ENCODE measurements around the gene ZNF70.

GRCh38 chr22:21949152-21949765 is 3.4 kb downstream of the PPM1F start:
- CAGE, long polyA plus RNA: no peak
- RRBS: no CpG with 5 or more reads among the region's 10 CpGs

GRCh38 chr22:21974104-21974940 is 8.3 kb downstream of the TOP3B start:
- CAGE, long polyA plus RNA: no peak
- RRBS: no CpG with 5 or more reads among the region's 20 CpGs

DNA sequence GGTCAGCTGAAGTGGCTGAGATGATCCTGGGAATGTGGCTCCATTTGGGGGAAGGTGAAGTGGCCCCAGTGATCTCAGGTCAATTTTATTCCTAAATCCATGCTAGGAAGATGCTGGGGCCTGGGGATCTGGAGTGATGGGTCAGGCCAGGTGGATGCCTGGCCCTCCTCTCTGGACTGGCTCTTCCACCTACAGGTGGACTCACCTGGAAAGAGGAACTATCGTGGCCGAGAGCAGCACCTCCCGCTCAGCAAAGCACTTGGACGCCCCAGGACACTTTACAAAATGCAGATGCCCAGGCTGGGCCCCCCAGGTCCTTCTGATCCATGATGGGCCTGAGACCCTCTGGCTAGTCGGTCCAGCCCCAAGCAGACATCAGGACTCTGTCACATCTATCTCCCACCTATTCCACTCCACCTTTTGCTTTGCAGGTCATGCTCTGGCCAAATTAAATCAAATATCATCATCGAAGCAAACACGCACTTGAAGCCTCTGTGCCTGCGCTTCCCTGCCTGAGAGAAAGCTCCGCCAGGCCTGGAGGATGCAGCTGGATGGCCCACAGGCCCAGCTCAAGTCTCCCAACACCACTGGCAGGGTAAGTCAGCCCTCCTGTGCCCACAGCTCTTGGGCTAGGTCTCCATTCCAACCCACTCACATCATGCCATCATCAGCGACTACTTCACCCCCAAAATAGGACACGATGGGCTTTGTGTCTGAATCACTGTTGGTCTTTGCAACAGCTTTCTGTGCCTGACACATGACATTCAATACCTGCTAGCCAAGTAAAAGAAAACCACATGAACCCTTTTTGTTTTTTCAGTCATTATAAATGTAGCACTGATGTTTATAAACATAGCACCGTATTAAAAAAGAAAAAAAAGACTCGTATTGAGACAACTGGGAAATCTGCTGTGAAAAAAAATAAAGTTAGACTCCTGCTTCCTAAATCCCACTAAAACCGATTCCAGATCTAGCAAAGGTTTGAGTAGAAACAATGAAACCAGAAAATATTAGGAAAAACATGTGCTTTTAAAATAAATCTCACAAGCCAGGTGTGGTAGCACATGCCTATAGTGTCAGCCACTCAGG is 6.3 kb downstream of the TOP3B start:
- CAGE, long polyA plus RNA: no peak
- RRBS: no CpG with 5 or more reads among the region's 14 CpGs

GRCh38 chr22:22123536-22123817 is 121.1 kb upstream of the VPREB1 start:
- CAGE, long polyA plus RNA: no peak
- RRBS: no CpG with 5 or more reads among the region's 10 CpGs

DNA sequence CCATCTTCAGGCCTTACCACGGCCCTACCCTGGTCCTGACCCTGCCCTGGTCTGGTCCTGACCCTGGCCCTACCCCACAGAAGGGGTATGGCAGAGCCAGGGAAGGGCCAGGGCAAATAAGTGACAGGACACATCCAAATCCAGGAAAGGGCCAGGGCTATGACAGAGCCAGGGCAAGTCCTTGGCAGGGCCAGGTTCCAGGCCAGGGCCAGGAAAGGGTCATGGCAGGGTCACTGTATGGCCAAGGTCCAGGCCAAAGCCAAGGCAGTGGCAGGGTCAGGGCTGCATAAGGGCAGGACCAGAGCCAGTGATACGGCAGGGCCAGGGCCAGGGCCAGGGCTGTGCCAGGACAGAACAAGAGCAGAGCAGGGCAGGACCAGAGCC is 46.4 kb downstream of the VPREB1 start:
- CAGE, long polyA plus RNA: no peak
- RRBS: no CpG with 5 or more reads among the region's 2 CpGs

- CAGE, long polyA plus RNA: no peak
- RRBS: no CpG with 5 or more reads among the region's 1 CpG
These were observed 98.4 kb downstream of the VPREB1 start for GRCh38 chr22:22343055-22343342.

DNA sequence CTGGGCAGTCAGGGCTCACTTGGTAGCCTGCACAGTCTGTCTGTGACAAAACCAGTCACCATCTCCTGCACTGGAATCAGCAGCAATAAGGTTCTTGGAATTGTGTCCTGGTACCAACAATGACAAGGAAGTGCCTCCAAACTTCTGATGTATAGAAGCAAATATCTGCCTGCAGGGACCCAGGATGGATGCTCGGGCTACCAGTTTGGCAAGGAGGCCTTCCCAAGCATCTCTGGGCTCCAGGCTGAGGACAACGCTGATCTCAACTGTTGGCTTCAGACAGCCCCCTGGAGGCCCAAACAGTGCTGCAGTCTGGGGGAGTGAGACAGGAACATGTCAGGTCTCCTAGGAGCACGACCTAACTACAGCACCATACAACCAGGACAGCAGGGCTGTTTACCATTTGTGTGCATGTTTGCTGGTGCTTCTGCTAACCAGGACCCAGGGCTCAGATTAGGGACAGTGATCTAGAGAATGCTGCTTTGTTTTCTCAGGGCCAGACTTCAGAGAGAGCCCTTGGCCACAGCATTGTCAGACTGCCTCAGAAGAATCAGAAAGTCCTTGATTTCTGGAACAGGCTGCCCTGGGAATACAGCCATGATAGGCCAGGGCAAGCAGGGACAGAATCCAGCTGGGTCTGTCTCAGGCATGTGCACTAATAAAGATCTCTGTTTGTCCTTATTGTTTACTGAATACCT is 126.4 kb downstream of the VPREB1 start:
- CAGE, long polyA plus RNA: no peak
- RRBS: no CpG with 5 or more reads among the region's 3 CpGs

GRCh38 chr22:22546458-22547578 is 12.2 kb downstream of the PRAME start:
- CAGE, long polyA plus RNA: no peak
- RRBS: no CpG with 5 or more reads among the region's 9 CpGs

DNA sequence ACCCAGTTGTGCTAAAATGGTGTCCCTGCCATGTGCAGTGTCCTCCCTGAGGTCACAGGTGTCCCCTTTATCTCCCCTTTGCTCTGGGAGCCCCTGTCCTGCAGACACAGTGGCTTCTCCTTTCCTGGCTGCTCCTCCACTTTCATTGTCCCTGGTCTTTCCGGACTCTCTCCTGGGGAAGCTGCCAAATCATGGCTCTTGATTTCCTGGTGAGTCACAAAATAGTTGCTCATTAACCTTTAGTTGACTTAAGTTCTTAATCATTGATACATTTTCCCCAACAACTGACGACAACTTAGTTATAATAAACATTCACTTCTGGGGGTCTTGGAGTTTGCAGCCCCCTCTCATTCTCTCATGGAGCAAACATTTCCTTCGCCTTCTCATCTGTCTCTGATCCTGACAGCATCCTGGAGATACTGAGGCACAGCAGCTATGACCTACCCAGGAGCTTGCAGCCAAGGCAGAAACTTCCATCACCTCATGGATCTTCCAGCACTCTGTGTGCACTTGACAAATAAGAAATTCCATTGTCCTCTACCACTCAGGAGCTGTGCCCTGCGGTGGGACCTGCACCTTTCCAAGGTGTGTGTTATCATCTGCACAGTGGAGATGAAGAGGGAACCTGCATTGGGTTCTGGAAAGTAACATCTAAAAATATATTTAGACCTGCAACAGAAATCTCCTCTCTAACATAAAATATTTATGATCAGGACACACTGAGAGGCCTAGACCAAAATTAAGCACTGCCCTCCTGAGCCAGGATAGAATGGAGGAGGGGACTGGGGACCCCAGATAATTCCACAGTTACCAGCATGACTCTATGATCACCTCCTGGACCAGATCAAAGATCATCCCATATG is 49.0 kb downstream of the GGTLC2 start:
- CAGE, long polyA plus RNA: no peak
- RRBS: no CpG with 5 or more reads among the region's 4 CpGs

GRCh38 chr22:22714762-22715248 is 70.4 kb downstream of the GGTLC2 start:
- CAGE, long polyA plus RNA: no peak
- RRBS: no CpG with 5 or more reads among the region's 6 CpGs

GRCh38 chr22:22747159-22747583 is 102.8 kb downstream of the GGTLC2 start:
- CAGE, long polyA plus RNA: no peak
- RRBS: no CpG with 5 or more reads among the region's 3 CpGs

- CAGE, long polyA plus RNA: no peak
- RRBS: no CpG with 5 or more reads among the region's 6 CpGs
These were observed 68.9 kb upstream of the IGLL5 start for GRCh38 chr22:22818584-22819257.

DNA sequence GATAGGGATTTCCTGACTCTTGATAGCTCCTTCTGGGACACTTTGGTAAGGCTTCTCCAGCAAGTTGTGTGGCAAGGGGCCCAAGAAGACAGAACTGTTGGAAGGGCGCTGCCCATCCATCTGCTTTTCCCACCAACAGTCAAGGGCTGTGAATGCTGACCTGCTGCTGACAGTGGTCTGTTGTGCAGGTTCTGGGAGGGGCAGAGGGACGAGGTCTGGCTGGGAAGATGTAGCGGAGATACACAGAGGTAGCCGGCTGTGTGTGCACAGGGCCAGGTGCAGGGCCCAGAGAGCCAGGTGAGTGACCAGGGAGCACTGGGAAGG is 12.3 kb downstream of the BCR start:
- CAGE, long polyA plus RNA: no peak
- RRBS: no CpG with 5 or more reads among the region's 4 CpGs

DNA sequence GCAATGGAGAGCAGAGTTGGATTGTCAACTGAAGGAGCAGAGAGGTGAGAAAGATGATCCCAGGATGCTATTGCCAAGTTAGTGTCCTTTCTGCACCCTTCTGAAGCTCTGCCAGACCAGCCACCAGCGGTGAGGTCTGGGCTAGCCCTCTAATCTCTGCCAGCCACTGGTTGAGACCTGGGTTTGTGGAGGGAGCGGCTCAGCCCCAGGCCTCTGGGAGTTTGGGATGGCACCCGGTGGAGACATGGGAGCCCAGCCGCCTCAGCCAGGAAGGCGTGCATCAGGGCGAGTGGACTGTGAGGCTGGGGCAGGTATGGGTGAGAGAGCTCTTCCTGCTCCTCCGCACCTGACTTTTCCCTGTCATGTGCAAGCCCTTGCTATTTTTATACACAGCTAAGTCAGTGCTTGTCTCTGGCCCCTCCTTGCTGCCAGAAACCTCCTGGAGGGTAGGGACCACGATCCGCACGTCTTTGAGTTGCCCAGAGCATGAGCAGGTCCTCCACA is 53.6 kb downstream of the IGLL1 start:
- CAGE, long polyA plus RNA: no peak
- RRBS: no CpG with 5 or more reads among the region's 10 CpGs

DNA sequence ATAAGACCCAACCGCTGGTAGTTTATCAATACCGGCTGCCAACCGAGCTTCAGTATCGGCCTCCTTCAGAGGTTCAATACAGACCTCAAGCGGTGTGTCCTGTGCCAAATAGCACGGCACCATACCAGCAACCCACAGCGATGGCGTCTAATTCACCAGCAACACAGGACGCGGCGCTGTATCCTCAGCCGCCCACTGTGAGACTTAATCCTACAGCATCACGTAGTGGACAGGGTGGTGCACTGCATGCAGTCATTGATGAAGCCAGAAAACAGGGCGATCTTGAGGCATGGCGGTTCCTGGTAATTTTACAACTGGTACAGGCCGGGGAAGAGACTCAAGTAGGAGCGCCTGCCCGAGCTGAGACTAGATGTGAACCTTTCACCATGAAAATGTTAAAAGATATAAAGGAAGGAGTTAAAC is 40.5 kb downstream of the IGLL1 start:
- CAGE, long polyA plus RNA: no peak
- RRBS: 6% methylated on average over 2 of the region's 18 CpGs

DNA sequence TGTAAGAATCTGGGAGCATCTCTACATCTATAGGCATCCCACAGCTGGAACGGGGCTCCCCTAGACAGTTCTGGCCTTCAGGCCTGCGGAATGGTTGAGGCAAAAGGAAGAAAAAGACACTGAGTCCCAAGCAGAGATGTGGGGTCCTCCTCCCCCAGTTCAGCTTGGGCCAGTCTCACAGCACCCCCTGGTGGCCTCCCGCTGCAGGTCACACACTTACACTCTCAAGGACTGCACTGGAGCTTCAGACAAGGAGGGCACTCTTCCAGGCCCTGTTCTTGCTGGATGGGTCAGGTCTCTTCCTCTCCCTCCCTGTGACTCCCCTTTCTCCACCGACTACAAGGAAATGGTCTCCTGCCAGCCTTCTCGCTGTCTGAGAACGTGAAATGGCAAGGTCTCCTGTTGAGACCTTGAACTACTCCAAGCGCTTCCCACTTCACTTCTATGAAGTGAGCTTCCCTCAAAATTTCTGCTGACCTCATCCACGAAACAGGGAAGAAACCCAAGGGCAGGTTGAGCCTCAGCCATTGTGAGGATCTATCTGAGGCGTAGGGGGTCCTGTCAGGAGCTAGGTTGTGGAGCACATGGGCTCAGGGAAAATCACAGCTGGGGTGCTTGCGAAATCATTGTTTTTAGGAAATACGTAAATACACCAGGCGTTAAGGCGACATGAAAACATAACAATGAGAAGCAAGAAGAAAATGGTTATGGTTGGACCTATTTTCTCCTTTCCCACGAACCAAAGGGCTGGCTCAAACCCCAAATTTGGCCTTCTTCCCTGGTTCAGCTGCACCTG is 11.2 kb upstream of the IGLL1 start:
- CAGE, long polyA plus RNA: no peak
- RRBS: no CpG with 5 or more reads among the region's 14 CpGs

- CAGE, long polyA plus RNA: no peak
- RRBS: no CpG with 5 or more reads among the region's 10 CpGs
These were observed 2.2 kb upstream of the RGL4 start for GRCh38 chr22:23688480-23689115.

- CAGE, long polyA plus RNA: no peak
- RRBS: no CpG with 5 or more reads among the region's 78 CpGs
These were observed at the start of gene ZNF70 for GRCh38 chr22:23750702-23751509. TSS of gene ZNF70 (minus strand) at chr22:23751112.

GRCh38 chr22:23767050-23767322 is 786 bp downstream of the CHCHD10 start:
- CAGE, long polyA plus RNA: no peak
- RRBS: no CpG with 5 or more reads among the region's 5 CpGs

DNA sequence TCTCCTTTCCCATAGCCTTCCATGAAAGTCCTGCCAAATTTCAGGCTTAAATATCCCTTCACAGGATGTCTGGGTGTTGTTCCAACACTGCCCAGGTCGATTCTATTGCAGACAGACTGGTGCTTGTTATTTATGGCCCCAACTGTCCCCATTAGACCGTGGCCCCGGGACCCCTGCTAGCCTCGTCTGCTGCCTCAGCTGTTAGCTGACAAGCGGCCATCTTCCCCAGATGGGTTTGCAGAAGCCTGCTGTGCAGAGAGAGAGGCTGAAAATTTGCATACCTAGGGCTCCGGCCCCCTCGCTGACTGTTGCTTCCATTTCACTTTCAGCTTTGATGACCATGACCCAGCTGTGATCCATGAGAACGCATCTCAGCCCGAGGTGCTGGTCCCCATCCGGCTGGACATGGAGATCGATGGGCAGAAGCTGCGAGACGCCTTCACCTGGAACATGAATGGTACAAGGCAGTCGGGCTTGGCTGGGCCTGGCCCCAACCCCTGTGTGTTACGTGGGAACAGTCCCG is 16.3 kb downstream of the SMARCB1 start:
- CAGE, long polyA plus RNA: no peak
- RRBS: 97% methylated on average over 3 of the region's 16 CpGs